Renal cortical epithelial cell (primary cell): ENCODE measurements around a stretch of chr19.

GRCh38 chr19:38655257-38655921, 7.9 kb downstream of the ACTN4 start:
- RRBS: no CpG with 5 or more reads among the region's 6 CpGs

DNA sequence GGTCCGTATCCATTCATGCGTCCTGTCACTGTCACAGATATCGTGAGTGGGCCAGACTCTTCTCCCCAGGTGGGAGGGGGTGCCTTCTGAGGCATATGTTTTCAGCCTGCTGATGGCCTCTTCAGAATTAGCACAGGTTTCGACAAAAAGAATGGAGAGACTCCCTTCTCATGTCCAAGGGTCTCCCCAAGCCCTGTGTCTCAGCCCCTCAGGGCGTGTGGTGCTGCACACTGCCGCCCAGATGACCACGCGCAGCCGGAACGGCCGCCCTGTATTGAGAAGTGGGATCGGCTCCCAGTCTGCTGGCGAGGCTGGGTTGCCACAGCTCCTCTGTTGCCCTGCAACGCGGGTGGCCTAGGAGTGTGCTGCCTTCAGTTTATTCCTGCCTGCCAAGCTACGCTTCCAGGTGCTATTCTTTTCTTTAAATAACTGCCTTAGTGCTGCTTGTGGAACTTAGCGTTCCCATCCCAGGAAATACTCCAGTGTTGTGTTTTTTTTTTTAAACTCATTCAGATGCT, 16.4 kb downstream of the ACTN4 start:
- RRBS: no CpG with 5 or more reads among the region's 17 CpGs

GRCh38 chr19:38675692-38676047, 28.2 kb downstream of the ACTN4 start:
- RRBS: no CpG with 5 or more reads among the region's 4 CpGs

- RRBS: no CpG with 5 or more reads among the region's 35 CpGs
These were observed 44.7 kb downstream of the ACTN4 start for GRCh38 chr19:38691733-38692965.

DNA sequence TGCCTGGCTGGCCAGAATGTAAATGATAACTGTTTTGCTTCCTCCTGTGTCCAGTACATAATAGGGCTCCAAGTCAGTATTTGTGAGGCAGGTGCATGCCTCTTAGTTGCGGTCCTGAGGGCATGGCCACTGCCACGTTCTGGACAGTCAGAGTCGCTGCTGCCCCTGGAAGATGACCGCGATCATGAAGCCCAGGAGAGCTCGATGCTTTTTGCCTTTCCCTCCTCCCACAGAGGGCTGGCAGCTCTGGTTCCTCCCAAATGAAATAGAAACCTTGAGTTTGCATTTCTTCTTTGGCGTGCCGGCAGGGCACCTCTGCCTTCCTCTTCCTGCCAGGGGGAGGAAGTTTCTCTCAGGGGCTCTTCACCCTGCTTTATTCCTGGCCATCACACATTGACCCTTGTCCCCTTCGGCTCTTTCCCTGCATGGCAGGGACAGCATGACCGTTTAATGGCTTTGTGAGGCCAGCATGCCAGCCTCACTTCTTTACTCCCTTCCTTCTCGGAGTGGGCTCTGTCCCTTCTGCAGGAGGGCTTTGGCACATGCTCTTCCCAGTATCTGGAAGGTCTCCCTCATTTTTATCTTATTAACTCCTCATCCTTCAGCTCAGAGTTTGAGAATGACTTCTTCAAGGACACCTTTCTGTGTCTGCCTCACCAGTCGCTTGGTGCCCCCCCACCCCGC, 47.9 kb downstream of the ACTN4 start:
- RRBS: no CpG with 5 or more reads among the region's 13 CpGs

- RRBS: no CpG with 5 or more reads among the region's 9 CpGs
These were observed 26.6 kb downstream of the CAPN12 start for GRCh38 chr19:38717728-38718112.

DNA sequence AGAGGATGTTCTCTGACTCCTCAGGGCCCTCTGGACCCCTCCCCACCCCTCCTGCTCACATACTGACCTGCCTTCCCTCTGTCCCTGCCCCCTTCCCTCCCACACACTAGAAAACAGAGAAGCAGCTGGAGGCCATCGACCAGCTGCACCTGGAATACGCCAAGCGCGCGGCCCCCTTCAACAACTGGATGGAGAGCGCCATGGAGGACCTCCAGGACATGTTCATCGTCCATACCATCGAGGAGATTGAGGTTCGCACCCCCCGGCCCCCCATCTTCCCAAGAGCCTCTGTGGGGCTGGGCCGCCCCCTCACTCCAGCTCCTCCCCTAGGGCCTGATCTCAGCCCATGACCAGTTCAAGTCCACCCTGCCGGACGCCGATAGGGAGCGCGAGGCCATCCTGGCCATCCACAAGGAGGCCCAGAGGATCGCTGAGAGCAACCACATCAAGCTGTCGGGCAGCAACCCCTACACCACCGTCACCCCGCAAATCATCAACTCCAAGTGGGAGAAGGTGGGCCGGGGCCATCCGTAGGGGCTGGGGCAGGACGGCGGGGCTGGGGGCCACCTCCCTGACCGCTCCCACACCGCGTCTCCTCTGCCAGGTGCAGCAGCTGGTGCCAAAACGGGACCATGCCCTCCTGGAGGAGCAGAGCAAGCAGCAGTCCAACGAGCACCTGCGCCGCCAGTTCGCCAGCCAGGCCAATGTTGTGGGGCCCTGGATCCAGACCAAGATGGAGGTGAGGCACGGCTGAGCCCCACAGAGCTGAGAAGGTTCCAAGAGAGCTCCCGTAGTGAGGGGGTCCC, 20.2 kb downstream of the CAPN12 start:
- RRBS: no CpG with 5 or more reads among the region's 34 CpGs

DNA sequence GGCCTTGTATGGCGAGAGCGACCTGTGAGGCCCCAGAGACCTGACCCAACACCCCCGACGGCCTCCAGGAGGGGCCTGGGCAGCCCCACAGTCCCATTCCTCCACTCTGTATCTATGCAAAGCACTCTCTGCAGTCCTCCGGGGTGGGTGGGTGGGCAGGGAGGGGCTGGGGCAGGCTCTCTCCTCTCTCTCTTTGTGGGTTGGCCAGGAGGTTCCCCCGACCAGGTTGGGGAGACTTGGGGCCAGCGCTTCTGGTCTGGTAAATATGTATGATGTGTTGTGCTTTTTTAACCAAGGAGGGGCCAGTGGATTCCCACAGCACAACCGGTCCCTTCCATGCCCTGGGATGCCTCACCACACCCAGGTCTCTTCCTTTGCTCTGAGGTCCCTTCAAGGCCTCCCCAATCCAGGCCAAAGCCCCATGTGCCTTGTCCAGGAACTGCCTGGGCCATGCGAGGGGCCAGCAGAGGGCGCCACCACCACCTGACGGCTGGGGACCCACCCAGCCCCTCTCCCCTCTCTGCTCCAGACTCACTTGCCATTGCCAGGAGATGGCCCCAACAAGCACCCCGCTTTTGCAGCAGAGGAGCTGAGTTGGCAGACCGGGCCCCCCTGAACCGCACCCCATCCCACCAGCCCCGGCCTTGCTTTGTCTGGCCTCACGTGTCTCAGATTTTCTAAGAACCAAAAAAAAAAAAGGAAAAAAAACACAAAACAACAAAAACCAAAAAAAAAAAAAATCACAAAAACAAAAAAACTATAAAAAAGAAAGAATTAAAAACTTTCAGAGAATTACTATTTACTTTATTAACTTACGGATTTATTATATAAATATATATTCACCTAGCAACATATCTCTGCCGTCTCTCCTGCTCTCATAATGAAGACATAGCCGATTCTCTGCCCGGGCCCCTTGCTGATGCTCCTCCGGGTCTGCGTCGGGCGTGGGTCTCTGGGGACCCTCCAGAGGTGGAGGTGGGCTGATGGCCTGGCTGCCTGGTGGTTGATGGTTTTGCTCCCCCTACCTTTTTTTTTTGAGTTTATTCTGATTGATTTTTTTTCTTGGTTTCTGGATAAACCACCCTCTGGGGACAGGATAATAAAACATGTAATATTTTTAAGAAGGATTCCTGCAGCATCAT, 14.5 kb downstream of the CAPN12 start:
- RRBS: no CpG with 5 or more reads among the region's 24 CpGs

- RRBS: no CpG with 5 or more reads among the region's 9 CpGs
These were observed 921 bp upstream of the HNRNPL start for GRCh38 chr19:38850740-38851074.

DNA sequence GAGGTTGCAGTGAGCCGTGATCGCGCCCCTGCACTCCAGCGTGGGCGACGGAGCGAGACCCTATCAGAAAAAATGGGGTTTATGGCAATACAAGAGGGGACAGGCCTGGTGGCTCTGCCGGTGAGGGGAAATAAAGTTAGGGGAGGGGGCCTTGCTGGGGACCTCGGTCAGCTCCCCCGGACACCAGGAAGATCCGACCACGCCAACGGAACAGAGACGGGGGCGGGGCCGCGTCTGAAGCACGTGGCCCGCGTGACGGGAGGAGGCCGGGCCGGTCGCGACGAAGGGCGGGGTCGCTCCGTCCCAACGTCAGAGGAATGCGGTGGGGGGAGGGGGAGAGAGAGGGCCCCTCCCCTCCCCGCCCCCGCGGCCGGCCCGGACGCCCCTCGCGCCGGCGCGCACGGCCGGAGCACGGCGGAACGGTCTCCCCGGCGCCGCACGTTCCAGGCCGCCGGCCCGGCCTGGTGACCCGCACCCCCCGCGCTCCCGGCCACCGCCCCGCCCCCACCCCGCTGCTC, 2.0 kb upstream of the HNRNPL start:
- RRBS: 2% methylated on average over 15 of the region's 61 CpGs

- RRBS: no CpG with 5 or more reads among the region's 11 CpGs
These were observed 7.2 kb downstream of the RINL start for GRCh38 chr19:38870879-38871346.

GRCh38 chr19:39038108-39038699, 5.9 kb upstream of the FBXO27 start:
- RRBS: no CpG with 5 or more reads among the region's 18 CpGs

DNA sequence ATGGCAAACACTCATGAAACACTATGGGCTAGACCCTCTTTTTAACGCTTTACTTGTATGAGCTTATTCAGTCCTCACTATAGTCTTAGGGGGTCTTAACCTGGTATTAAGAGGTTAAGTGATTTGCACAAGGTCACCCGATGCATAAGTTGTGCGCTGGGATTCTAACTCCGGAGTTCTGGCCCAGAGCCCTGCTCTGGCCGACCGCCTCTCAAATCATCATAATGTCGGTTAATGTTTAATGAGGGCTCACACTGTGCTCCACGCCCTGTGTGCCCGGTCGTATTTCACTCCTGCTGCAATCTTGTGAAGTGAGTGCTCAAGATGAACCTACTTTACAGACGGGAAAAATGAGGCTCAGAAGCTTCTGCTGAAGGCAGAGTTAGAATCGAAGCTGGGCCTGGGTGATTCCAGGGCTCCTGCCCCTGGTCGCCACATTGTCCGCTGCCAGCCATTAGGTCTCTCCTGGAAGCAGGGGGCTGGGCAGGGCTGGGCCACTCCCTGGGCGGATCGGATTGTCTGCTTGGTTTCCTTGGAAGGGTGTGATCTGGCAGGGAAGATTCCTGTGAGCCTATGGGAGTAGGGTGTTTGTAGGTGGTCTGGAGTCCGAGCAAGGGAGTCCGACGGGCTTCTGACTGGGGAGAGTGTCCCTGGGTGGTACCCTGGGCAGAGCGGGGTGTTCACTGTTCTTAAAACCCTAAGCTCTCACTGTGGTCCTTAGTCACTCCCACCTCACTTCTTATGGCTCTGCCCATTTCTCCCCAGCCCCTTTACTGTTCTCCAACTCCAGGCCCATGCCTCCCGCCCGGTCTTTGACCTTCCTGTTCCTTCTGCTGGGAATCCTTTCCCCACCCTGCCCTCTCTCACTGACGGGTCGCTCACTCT, 1.2 kb downstream of the PAK4 start:
- RRBS: 4% methylated on average over 8 of the region's 24 CpGs

GRCh38 chr19:39143688-39144145, 18.1 kb downstream of the PAK4 start:
- RRBS: no CpG with 5 or more reads among the region's 2 CpGs

DNA sequence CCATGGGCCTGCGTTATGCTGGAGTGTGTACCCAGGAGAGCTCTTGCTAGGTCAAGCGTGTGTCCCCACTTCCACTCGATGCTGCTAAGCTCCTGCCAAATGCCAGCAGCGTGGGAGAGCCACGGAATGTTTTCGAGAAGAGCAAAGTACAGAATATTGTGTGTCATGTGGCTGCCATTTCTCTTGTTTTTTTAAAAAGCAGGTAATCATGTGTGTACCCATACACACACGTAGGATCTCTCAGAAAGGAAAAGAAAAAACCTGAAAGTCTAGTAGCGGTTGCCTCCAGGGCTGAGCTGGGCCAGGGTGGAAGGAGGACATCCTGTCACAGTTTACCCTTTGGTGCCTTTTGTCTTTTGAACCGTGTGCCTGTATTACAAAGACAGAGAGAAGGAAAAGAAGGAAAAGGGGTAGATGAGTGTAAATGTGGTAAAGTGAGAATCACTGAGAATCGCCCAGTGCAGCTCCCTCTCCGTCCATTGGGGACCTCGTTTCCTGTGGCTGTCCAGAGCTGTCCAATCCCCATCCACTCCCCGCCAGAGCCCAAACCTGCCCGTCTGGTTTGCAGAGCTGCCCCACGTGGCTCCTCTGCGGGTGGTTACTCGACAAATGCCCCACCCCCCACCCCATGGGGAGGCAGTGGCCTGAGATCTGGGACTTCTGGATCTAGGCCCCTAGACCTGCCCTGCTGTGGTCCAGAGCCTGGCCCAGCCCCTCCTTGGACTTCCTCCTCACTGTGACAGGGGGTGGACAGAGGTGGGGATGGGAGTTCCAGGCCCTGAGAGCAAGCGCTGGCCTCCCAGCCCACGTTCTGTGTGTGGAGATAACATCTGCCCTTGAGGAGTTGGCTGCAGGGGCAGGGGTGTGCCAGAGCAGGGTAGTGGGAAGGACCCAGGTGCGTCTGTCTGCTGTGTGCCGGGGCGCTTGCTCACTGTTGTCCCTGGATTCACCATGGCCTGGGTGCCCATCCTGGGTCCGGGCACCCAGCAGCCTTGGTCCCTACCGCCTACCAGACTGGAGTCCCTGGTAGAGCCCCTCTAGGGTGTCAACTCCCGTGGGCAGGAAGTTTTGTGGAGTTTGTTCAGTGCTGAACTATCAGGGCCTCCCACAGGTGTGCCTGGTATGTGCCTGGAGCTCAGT, 29.0 kb downstream of the PAK4 start:
- RRBS: 77% methylated on average over 3 of the region's 25 CpGs

- RRBS: no CpG with 5 or more reads among the region's 5 CpGs
These were observed 20.2 kb downstream of the SAMD4B start for GRCh38 chr19:39362293-39362987.

GRCh38 chr19:39372096-39372990, 18.6 kb downstream of the PAF1 start:
- RRBS: no CpG with 5 or more reads among the region's 8 CpGs

DNA sequence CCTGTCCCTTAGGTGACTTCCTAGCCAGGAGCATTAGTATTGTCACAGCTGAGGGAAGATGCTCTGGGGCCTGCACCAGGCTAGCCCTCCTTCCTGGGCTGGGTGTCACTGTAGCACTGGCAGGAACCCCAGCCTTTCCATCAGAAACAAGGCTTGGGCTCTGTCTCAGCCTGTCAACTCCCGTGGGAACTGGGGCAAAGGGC, 18.0 kb downstream of the PAF1 start:
- RRBS: no CpG with 5 or more reads among the region's 1 CpG

DNA sequence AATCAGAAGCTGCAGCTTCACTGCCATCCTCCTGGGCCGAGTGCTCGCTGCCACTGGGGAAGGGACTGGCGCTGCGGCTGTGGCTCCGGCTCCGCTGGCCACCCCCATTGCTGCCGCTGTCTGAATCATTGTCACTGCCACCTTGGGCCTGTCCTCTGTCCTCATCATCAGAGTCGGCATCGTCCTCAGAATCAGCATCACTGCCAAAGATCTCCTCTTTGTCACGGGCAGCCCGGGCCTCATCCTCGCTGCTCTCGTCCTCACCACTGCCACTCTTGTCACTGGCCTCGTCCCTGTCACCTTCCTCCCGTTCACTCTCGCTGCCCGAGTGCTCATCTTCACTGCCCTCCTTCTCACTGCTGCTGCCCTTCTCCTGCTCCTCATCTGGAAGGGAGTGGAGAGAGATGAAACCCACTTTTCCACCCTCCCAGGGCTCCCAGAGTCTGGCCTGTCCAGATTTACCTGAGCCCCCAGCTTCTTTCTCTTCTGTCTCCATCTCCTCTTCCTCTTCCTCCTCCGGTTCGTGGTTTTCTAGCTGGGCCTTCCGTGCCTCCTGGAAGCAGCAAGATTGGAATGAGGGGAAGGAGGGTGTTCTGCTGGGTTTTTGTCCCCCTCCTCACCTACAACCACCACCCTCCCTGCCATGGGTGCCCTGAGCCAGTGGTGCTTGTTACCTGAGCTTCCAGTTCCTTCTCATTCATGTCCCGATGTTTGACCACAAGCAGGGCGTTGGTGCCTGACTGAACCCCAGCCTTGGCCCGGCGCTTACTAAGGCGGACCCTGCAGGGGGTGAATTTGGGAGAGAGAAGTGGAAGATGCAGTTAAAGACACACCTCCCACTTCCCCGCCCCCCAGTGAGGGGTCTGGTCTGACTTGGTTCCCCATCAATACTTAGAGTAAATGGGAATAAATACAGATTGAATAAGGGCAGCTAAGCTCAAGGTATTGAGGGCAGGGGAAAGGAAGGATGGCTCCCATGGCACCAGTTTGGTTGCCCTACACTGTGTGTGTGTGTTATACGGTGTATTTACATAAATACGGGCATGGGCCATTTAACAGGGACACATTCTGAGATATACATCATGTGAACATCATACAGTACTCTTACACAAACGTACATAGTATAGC, 4.5 kb downstream of the PAF1 start:
- RRBS: no CpG with 5 or more reads among the region's 29 CpGs